Myometrial cell (primary cell): Measurements from ENCODE around the gene MYO16.

DNA sequence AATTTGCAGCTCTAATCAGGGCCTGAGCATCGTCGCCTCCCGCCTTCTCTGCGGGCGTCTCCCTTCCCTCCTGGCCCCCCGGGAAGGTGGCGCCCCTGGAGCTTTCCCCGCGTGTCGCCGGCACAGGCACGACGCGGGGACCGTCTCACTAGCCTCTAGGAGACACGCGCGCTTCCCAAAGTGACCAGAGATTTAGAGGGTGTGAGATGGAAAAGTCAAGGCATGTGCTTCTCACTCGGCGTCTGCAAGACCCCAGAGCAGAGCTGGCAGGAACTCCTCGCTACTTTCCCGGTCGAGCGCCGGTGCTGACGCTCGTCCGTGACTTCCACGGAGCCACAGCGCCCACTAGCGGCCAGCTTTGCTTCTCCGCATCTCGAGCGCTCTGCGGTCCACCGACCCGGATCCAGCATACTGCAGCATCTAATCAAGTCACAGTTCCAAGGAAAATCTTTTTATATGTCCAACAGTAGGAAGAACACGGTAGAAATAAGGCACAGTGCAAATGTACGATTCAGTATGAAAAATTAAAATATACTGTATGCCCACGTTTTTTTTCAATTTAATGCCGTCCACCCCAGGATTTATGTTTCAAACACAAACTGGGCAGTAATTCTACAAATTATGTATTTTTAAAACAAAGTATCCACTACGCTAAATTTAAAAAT lies 947 bp upstream of the EFNB2 start:
- RAMPAGE, long total RNA = no peak

GRCh38 chr13:106558025-106558838 lies 9.7 kb downstream of the ARGLU1 start:
- RAMPAGE, long total RNA = no peak

DNA sequence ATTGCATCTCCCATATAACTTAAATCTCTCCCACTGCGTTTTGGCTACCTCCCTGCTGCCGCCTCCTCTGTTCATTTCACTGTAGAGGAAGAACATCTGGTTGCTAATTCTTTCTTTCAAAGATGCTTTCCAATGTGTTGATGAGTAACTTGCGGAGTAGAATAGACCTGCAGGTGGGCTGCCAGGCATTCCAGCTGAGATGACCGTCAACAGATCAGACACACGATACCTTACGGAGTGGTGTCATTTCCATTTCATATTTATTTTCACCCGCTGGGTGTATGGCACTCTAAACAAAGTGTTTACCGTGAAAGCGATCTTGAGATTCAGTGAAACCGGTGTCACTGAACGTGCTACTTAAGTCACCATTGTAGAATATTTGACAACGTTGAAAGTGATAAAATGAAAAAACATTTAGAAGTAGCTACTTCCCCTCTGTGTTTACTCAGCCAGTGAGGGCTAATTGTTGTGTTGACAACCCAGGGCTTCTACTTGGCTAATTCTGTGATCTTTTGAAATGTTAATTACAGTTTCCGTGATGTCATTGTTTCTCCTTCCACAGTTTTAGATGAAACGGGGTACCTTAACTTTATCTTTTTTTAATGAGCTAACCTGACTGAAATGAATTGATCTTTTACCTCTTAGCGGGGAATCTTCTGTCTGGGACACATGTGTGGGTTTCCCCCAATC lies 228.5 kb upstream of the ARGLU1 start:
- RAMPAGE, long total RNA = no peak

GRCh38 chr13:106867184-106867797 lies 299.4 kb upstream of the ARGLU1 start:
- RAMPAGE, long total RNA = no peak

GRCh38 chr13:106961057-106961646 lies 393.2 kb upstream of the ARGLU1 start:
- RAMPAGE, long total RNA = no peak

- RAMPAGE, long total RNA = no peak
These were observed 1.5 kb downstream of the NALF1 start for GRCh38 chr13:107865437-107866580.

GRCh38 chr13:108213874-108214880 lies 1.2 kb downstream of the LIG4 start:
- RAMPAGE, long total RNA = no peak

DNA sequence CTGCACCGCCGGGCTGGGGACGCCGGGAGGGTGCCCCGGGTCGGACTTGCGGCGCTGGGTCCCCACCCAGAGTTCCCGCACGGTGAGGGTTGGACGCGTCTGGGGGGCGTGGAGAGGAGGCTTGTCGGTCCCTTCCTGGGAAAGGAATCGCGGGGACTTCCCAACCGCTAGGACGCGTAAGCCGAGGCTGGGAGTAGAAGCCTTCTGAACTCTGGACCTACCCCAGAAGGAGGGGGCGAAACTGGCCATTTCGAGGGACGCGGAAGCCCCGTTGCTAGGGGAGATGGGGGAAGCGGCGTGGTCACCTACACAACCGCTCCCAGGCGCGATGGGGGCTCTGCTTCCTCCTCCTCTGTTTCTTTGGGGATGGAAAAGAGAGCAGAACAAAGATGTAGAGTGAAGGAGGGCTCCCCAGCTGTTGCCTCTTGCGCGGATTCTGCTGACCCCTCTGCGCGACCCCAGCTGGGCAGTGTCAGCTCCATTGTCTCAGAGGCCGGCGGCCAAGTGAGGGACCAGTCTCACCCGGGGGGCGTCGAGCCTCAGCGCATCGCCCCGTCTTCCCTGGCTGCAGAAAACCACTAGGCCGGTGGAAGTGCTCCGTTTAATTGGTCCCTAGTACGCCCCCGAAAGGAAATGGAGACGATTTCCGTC lies 133.3 kb upstream of the MYO16 start:
- RAMPAGE, long total RNA = no peak

- RAMPAGE, long total RNA = no peak
These were observed at the start of gene MYO16 for GRCh38 chr13:108629278-108629821. MYO16 (plus strand) TSS chr13:108629611.

- RAMPAGE, long total RNA = no peak
These were observed 527.7 kb downstream of the MYO16 start for GRCh38 chr13:109157018-109157619.

DNA sequence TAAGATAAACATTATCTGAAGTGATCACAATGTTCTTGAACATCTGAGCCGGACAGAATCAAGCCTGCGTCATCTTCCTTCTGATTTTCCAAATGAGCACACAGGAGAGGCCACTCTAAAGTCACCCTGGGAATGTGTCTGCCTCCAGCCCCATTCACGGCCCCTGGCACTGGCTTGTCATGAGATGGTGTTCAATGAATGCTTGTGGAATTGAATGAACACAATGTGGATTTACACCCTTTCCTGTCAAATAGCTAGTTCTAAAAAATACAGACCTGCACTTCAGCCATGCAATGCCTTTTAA lies 511.9 kb downstream of the IRS2 start:
- RAMPAGE, long total RNA = no peak

- RAMPAGE, long total RNA = no peak
These were observed 389.2 kb downstream of the IRS2 start for GRCh38 chr13:109397246-109397618.

DNA sequence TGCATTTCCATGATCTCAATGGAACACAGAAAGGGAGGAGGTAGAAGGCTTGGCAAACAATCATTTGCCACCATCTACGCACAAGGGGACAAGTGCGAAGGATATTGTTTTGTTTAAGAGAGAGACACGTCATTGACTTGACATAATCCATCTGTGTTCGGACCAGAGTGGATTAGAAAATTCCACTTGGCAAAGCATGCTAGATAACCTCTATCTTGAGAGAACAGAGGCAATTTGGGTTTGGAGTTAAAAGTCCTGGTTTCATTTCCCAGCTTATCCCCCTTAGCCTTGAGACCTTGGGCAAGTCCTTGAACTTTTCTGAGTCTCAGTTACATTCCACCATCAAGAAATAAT lies 209.9 kb downstream of the IRS2 start:
- RAMPAGE, long total RNA = no peak

GRCh38 chr13:109699972-109700584 lies 86.3 kb downstream of the IRS2 start:
- RAMPAGE, long total RNA = no peak

GRCh38 chr13:109704443-109705807 lies 81.5 kb downstream of the IRS2 start:
- RAMPAGE, long total RNA = no peak

- RAMPAGE, long total RNA = no peak
These were observed 79.1 kb downstream of the IRS2 start for GRCh38 chr13:109706936-109707939.

GRCh38 chr13:109780610-109781508 lies 5.5 kb downstream of the IRS2 start:
- RAMPAGE, long total RNA = no peak

- RAMPAGE, long total RNA = no peak
These were observed 152.2 kb upstream of the IRS2 start for GRCh38 chr13:109938532-109939127.

GRCh38 chr13:110002264-110002687 lies 215.9 kb upstream of the IRS2 start:
- RAMPAGE, long total RNA = no peak

GRCh38 chr13:110129593-110130005 lies 177.4 kb downstream of the COL4A1 start:
- RAMPAGE, long total RNA = no peak